Neural cell (in vitro differentiated cells): ENCODE data around the gene FLT1.

DNA sequence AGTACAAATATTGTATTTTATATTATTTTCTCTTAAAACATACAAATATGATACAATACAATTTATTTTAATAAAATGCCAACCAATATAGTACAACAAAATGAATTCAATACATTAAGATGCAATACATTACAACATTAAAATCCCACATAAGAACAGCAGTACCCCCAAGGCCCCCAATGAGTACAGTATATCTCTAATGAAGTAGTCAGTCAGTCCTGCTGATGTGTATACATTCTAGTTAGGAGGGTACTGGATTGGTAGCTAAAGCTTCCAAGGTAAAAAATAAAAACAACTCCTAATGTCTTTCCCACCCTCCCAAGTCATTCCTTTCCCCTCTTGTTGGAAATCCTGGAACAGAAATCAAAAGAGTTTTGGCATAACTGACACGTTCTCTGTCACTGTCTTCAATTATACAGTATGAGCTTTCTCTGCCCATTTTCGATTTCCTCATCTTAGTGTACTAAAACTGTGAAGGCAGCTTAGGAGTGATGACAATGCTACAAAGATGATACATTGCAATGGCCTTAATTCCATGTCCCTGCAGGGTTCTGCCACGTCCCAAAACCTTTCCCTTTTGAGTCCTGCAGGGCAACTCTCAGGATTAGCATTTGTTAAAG lies 109.1 kb downstream of the FLT1 start:
- RAMPAGE, long total RNA = no peak

- RAMPAGE, long total RNA = no peak
These were observed at the start of gene FLT1 for GRCh38 chr13:28494684-28495723. Gene FLT1 (minus strand): TSS chr13:28495128.

- RAMPAGE, long total RNA = no peak
These were observed 656 bp upstream of the FLT1 start for GRCh38 chr13:28495724-28495844.

GRCh38 chr13:28533841-28534166 lies 38.9 kb upstream of the FLT1 start:
- RAMPAGE, long total RNA = no peak

- RAMPAGE, long total RNA = no peak
These were observed 933 bp upstream of the POMP start for GRCh38 chr13:28657888-28658505.

DNA sequence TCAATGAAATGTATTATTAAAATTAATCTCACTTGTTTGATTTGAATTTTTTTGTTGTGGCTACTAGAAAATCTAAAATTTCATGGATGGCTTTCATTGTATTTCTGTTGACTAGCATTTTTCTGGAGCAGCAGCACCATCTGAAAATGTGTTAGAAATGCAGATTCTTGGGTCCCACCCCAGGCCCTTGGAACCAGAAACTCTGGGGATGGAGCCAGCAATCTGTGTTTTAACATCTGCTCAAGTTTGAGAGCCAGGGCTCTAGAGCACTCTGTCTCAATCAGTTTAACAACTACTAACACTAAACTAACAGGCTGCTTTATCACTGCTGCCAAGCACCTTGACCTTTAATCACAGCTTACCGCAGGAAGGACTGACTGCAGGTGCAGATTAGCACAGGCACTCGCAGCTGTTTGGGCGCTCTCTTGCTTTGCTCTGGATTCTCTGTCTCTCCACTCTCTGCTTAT lies 163.4 kb downstream of the MTUS2 start:
- RAMPAGE, long total RNA = no peak

GRCh38 chr13:29125023-29125588 lies 305.0 kb downstream of the MTUS2 start:
- RAMPAGE, long total RNA = no peak

- RAMPAGE, long total RNA = no peak
These were observed 158.4 kb downstream of the SLC7A1 start for GRCh38 chr13:29437114-29437530.

- RAMPAGE, long total RNA = no peak
These were observed 92.3 kb downstream of the SLC7A1 start for GRCh38 chr13:29503054-29503629.

GRCh38 chr13:29589767-29590269 lies 5.7 kb downstream of the SLC7A1 start:
- RAMPAGE, long total RNA = no peak

DNA sequence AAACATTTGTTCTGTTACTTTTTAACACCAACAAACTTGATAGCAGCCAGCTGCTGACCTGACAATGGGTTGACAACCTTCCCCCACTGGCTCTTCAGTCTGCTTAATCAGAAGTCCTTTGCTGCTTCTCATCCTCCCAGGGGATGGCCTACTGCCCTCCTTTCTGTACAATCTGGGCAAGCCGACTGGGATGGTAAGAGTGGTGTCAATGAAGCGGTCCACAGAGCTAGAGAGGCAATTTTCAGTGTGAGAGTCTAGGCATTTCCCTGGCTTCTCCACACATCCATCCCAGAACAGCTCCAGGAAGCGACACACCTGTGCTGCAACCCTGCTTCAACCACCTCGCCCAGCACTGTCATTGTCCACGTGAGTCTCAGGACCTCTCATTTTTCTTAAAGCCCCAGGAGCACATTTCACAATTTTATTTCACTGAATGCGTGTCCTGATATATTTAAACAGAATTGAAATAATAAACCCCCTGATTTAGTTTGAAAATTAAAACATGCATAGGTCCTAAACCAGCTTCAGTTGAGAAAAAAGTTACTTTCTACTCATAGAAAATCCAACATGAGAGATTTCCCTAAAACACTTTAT lies 15.5 kb upstream of the UBL3 start:
- RAMPAGE, long total RNA = no peak

DNA sequence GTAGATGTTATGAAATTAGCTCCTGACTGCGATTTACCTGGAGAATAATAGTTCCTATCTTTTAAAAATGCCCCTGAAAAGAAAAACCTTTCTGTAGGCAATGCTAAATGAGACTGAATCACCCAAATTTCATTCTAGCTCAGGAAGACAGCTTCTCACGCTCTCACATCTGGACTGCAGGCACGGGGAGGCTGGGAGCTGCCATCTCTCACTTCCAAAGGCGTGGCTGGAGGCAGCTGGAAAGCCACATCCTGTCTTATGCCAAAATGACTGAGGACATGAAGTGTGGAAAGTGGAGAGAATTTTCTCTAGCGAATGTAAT lies 58.0 kb upstream of the UBL3 start:
- RAMPAGE, long total RNA = no peak

DNA sequence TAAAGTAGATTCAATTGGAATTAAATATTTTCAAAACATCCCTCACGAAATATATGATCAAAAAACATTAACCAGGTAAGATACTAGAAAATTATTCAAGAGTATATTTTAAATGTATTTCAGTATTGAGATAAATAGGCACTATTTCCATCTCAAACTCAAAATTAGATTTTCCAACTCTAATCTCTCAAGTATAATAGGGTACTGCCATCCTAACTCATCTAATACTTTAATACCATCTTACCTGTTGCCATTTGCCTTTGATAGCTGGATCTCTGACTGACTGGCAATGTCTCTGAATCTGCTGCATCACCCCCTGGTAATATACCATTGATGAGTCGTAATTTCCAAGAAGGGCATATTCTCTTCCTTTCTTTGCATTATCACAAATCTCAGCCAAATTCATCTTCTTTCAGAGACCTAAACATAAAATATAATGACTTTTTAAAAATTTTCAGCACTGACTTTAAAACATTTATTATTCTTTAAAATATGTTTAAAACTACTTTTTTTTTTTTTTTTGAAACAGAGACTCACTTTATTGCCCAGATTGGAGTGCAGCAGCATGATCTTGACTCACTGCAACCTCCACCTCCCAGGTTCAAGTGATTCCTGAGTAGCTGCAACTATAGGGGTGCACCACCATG lies 23.9 kb downstream of the KATNAL1 start:
- RAMPAGE, long total RNA = no peak

- RAMPAGE, long total RNA = no peak
These were observed 5.9 kb upstream of the KATNAL1 start for GRCh38 chr13:30313238-30313688.

DNA sequence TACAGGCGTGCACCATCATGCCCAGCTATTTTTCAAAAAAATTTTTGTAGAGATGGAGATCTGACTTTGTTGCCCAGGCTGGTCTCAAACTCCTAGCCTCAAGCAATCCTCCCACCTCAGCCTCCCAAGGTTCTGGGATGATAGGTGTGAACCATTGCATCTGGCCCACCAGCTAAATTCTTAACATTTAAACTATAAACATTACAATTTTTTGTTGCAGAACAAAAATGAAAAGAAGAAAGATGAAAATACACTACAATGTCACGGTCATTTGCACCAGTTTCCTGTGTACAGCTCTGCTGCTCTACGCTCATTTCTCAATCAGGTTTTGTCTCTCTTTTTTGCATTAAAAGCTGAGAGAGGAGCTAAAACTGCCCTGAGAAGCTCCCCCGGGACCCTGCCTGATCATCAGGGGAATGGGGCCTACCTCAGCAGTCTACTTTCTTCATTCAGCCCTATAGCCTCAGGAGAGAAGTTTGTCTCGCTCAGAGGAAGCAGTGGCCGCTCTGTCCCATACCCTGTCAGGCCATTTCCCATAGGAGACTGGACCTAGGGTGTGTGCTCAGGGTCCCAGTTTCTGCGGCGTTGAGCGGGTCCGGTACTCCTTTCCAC lies 21.5 kb downstream of the UBE2L5 start:
- RAMPAGE, long total RNA = no peak

- RAMPAGE, long total RNA = no peak
These were observed 6.4 kb downstream of the HMGB1 start for GRCh38 chr13:30459362-30459724.

DNA sequence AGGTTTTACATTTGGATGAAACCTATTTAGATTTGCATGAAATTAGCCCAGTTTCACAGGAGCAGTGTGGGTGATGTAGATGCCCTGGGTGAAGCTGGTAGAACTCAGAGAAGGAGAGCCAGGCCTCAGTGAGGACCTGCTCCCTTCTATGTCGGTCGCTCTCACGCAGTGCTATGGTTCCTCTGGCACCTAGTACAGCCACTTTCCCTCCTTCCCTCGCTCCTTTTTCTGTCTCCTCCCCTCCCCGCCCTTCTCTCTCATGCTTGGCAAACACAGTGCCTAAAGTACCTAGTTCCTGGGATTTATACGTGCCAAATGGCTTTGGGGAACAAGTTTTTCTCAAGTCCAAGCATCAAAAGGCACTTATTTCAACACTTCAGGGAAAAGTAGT lies 14.8 kb upstream of the HMGB1 start:
- RAMPAGE, long total RNA = no peak

GRCh38 chr13:30619781-30620044 lies 2.0 kb downstream of the USPL1 start:
- RAMPAGE, long total RNA = no peak

DNA sequence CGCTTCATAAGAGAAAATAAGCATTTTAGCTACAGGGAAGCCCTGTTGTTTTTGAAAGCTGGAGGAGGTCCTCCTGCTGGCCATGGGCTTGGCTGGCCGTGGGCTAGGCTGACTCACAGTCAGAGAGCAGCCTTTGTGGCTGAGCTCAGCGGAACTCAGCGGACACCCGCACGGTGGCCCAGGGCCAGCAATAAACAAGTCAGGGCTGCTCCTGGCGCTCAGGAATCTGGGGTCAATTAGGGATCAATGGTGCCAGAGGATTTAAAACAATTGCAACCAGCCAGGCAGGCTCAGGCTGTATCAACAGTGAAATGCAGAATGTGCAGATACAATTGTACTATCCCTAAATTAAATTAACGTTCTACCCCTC lies 57.3 kb downstream of the ALOX5AP start:
- RAMPAGE, long total RNA = no peak

- RAMPAGE, long total RNA = no peak
These were observed 33.0 kb upstream of the MEDAG start for GRCh38 chr13:30873060-30873478.